ENCODE data around the gene HOXA1.

DNA sequence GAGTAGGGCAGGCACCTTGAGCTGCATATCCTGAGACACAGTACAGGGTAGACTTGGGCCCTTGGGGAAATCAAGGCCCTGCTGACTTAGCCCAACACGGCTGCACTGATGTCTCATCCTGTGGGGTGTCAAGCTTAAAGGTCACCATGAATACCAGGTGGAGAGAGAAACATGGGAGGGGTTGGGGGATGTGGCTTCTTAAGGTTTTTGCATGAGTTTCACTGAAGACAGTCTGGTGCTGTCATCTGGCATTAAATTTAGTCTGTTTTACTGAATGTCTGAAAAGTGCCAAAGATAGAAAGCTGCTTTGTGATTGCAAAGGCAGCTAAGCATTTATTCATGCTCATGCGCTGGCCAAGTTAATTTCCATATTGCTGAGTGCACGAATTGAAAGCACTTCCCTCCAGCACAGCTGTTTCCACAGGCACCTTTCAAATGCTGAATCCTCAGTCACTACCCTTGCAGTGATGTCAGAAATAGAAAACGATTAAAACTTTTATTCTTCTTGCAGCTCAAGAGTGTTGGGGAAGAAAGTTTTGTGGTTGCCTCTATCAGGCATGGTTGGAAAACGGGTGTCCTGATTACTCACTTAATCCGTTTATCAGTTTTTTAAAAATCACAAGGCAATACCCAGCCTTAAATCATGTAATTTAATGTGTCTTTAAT, 102.1 kb downstream of the OSBPL3 start:
- RRBS, result no CpG with 5 or more reads among the region's 6 CpGs

- RRBS, result no CpG with 5 or more reads among the region's 3 CpGs
These were observed 57.4 kb downstream of the OSBPL3 start for GRCh38 chr7:24922525-24922975.

DNA sequence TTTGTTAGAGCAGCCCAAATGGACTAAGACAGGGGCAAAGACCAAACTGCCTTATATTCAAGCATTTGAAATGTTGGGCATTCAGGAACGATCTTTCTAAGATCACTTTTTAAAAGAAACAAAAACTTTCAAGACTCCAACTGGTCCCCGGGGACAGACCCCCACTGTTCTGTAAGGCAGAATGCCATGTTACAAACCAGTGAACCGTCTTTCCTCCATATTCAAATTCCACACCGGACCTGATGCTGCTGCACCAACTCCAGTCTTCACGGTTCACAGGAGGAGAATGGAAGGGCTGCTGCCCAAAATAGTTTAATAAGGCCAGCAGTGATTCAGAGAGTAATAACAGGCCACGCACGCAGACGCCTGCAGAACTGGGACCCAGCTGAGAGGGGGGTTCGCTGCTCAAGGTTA, 47.2 kb downstream of the OSBPL3 start:
- RRBS, result 91% methylated on average over 3 of the region's 9 CpGs

- RRBS, result no CpG with 5 or more reads among the region's 2 CpGs
These were observed 8.0 kb downstream of the CYCS start for GRCh38 chr7:25116964-25117534.

GRCh38 chr7:25119331-25119854, 5.7 kb downstream of the CYCS start:
- RRBS, result no CpG with 5 or more reads among the region's 8 CpGs

- RRBS, result no CpG with 5 or more reads among the region's 5 CpGs
These were observed 21.4 kb upstream of the NPVF start for GRCh38 chr7:25249647-25250155.

DNA sequence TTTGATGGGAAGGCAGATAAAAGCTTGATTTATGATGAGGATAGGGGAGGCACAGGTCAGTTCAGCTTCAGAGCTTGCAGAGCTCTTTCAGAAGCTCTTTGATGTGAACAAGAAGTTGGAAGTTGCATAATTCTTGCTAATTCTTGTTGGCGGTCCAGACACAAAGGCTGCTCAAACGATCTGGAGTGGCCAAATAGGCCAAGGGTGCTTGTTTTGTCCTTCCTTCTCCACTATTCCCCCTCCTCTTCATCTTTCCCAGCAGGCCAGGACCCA, 180.0 kb upstream of the NPVF start:
- RRBS, result no CpG with 5 or more reads among the region's 2 CpGs

DNA sequence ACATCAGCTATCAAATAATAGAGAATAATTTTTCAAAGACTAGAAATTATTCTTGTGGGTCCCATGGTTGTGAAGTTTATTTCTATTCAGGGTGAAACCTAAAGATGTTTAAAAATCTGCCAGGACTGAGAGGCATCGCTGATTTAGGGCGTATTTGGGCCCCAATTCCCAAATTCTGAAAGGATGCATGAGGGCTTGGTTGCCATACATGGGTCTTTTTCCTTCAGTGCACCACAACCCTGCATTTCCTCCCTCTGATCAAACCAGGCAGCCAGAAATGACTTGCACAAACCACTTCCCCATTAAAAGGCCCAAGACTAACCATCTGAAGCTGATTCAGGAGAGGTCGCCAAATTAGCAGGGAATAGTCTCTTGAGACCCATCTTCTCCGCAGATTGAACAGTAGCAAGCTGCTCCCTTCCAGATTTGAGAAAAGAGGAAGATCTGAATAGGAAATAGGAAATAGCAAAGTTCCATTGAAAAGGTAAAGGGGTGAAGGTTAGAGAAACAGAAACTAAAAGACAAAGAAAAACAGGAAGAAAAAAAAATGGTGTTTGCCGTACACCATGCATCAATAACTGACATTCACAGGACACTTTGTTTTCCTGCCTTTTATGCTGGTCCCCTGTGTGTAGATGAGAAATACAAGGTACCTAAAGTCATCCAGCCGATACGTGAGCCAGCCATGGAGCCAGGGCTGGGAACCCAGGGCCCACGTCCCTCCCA, 268.2 kb upstream of the NPVF start:
- RRBS, result no CpG with 5 or more reads among the region's 8 CpGs

DNA sequence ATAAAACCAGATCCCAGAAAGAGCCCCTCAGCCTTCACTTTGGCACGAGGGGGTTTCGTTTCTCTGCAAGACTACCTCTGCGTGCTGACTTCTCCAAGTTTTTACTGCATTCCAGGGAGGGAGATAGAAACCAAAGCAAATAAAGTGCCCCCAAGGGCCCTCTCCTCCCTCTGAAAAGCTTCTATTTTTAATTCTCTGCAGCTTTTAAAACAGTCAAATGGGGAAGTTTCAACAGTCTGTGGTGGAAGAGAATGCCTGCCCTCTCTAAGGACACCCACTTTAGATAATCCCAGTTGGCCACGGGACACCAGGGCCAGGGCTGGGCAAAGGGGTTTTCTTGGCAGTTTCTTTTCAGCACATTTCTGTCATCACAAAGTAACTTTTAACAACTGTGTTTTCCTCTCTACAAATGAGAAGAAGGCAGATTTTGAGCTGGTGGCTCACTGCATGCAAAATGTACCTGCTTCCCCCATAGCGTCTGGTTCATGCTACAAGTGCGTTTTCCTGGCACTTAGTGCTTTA, 386.8 kb upstream of the NPVF start:
- RRBS, result no CpG with 5 or more reads among the region's 6 CpGs

- RRBS, result no CpG with 5 or more reads among the region's 10 CpGs
These were observed 392.0 kb upstream of the NPVF start for GRCh38 chr7:25620044-25620889.

DNA sequence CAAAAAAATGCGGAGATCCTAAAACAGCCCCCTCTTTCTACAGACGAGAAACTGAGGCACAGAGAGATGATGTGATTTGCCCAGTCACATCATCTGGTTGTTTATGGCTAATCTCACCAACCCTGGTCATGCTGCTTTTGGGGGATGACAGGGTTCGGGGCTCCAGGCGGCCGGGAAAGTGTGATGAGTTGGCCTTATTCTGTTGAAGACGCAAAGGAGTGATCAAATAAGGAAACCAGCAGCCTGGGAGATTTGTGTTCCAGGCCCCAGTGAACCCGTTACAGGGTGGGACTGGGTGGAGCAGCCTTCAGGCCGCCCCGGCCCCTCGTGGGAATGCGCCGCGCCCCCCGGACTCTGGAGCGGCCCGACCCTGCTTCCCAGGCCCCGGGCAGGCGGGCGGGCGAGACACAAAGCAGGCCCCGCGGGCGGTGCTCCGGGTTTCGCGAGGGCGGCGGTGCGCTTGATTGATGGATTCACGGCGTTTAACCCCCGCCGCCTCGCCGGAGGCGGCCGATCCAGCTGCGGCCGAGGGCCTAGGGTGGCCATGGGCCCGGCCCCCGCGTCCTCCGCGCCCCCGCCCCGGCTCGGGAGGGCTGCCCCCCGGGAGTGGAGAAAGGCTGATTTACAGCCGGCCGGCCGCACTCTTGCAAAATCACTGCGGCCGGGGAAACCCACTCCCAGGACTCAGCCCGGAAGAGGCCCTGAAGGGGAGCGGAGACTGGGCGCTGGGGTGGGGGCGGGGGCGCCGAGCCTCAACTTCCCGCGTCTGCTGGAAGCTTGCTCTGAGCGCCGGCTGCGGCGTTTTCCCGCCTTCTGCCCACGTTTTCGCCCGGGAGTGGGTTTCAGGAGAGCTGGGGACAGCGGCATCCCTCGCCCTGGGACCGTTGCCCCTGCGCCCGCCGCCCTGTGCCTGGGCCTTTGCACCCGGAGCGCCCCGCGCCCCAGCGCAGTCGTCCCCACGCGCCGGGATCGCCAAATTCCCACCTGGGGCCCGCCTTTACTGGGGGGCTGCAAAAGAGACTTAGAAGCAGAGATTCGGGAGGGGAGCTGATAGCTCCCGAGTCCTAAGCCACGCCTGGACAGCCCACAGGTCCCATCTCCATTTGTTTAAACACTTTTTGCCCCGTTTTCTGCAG, 299.6 kb upstream of the NFE2L3 start:
- RRBS, result 24% methylated on average over 53 of the region's 90 CpGs

DNA sequence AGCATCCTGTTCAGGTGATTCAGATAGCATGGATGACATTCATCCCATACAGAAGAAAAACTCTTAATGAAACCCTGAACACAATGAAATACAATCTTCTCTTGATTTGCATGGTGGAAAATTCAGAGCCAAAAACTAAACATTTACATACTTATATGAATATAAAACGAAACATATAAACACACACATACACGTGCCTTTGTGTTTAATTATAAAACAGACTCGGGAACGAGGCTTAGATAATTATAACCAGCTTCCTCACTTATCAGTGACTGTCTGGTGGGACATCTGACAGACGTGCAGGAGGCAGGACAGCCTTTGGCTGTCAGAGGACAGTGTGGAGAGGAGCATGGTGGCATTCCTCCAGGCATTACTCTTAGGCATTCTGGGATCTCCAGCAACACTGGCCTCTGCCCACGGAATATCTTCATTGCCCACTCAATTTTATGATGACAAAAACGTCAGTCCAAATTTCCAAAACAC, 262.3 kb upstream of the NFE2L3 start:
- RRBS, result no CpG with 5 or more reads among the region's 7 CpGs

DNA sequence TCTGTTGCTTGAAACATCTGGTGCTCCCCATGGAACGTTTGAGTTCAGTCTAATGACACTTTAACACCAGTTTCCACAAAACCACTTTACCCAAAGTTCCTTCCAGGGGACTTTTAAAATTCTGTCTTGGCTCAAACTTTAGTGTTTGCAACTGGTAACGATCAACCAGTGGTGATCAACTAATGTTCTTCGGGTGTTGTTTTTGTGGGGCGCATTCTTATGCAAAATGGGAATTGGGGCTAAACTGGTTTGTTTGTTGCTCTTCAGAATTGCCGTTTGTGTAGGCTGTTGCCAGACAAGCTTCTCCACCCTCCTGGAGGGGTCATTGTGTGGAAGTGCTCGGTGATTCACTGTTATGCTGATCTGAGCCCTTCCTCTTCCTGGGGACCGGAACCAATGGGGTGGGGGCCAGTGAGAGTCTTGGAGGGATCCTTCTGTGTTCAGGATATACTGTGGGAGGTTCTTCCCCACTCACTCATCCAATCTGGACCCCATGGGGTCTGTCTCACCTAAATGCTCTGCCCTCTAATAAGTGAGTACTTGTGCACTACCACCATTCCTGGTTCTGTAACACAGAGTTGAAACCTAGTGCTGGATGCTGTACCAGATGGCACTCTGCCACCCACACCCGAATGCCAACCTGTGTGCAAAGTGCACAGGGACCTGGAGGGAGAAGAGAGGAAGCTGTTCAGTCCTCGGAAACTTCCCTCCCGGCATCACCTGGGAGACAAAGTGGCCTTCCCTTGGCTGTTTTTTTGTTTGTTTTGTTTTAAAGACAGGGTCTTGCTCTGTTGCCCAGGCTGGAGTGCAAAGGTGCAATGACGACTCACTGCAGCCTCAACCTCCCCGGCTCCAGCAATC, 2.0 kb downstream of the NFE2L3 start:
- RRBS, result no CpG with 5 or more reads among the region's 12 CpGs

GRCh38 chr7:26185823-26186433, 14.6 kb downstream of the HNRNPA2B1 start:
- RRBS, result no CpG with 5 or more reads among the region's 1 CpG

DNA sequence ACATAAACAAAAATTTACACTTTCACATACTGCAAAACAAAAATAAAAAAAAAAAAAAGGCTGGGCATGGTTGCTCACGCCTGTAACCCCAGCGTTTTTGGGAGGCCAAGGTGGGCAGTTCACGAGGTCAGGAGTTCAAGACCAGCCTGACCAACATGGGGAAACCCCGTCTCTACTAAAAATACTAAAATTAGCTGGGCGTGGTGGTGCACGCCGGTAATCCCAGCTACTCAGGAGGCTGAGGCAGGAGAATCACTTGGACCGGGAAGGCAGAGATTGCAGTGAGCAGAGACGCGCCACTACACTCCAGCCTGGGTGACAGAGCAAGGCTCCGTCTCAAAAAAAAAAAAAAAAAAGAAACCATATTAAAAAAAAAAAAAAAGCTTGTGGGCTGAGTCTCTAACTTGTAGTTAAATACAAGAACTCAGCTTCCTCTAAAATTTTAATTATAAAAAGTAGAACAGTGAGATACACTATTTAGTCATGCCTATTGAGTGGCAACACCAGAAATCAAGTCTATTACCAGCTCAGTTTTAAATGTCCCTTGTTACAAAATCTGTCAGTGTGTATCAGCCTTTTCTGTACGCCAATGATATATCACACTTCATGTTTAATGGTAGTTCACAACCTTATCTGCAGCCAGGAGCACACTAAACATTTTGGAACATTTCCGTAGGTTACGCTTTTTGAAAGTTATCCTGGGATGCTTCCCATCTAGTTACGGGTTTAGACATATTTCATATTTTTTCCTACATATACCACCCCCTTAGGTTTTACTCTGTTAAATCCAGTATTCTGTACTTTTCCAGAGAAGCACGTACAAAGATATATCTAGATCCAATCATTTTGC, 5.6 kb downstream of the HNRNPA2B1 start:
- RRBS, result no CpG with 5 or more reads among the region's 16 CpGs

DNA sequence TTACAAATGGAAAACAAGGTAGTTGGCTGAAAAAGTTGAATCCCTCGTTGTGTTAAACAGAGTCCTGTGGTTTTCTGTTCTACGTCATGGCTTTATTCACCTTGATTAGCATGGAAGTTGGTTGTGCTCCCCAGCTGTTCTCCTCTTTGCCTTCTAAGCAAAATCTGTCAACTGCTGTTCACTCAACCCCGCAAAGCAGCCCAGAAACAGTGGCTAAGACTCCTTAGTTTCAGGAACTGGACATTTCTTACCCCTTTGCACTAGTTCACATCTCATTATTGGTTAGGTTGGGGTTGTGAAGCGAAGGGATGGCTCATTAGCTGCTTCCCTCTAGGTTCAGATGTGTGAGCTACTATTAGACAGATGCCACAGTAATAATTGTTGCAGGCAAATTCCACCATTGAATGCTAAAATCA, 129.1 kb downstream of the SNX10 start:
- RRBS, result no CpG with 5 or more reads among the region's 4 CpGs

DNA sequence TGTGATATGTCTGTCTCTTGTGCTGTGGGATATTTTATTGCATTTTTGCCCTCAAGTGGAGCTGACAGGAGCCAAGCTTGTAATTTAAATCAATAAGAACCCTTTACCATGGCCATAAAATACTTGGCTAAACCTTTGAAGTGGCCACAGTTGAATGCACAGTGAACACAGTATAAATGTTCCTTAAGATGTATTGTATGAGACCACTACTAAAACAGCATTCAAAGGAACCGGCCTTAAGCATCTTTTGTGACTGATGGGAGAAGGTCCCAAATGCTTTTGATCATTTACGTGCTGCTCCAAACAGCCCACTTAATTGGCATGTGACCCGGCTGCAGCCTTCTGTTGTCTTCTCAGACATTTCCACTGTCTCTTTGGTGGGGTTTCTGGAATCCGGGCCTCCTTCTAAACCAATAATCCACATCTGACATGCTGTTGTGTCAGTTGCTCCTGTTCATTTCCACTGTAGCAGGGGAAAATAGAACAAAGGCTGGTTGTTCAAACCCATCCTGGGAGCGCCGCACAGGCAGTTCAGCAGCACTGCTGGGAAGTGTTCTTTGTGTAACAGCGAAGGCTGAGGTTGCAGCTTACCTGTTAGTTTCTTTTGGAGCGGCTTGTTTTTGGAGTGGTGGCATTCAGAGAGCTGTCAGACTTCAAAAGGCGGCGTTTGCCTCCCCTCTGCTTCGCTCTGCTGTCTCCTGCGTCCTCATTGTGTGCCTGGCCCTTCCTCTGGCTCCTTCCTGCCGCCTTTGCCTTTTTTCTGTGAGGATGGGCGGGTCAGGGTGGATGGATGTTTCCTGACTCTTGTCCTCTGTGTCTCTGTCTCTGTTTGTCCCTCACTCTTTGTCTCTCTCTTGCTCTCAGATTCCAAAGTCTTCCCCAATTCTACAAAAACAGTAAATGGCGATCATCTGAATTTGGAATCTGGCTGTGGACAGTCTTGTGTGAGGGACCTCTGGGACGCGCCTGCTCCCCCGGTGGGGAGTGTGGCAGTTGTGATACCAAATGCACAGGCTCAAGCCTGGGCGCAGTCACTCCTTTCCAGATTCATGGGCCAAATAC, 149.4 kb downstream of the SNX10 start:
- RRBS, result 19% methylated on average over 2 of the region's 19 CpGs

DNA sequence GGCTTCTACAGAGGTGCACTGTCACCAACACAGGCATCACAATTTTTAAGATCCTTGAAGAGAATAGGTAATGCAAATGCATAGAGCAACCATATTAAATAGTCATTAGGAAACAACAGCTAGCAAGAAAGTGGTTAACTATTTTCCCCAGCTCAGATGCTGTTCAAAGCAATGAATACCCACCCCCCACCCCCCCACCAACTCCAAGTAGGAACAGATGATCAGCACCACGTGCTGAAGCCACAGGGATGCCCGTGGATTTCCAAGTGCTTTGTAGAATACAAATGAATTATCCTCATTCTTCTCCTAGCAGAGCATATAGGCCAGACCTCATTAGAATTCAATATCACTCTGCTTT, 205.8 kb downstream of the SKAP2 start:
- RRBS, result no CpG with 5 or more reads among the region's 2 CpGs

DNA sequence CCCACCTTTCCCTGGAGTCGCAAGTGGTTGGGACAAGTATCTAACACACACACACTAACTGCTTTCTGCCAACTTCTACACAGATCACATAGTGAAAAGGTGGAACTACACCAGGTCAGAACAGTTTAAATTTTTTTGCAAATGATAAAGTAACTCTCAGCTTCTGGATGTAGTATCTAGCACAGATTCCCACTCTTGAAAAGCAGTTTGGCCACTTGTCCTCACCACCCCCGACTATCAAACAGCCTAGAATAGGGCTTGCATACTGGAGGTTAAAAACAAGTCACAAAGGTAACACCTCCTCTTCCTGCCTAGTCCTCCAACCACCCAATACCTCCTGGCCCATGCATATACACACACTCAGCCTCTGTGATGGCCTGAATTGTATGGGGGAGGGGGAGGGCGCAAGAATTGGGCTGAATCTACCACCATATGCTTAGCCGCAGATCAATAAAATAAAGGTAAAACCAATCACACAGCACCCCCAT, 5.7 kb downstream of the SKAP2 start:
- RRBS, result no CpG with 5 or more reads among the region's 4 CpGs

DNA sequence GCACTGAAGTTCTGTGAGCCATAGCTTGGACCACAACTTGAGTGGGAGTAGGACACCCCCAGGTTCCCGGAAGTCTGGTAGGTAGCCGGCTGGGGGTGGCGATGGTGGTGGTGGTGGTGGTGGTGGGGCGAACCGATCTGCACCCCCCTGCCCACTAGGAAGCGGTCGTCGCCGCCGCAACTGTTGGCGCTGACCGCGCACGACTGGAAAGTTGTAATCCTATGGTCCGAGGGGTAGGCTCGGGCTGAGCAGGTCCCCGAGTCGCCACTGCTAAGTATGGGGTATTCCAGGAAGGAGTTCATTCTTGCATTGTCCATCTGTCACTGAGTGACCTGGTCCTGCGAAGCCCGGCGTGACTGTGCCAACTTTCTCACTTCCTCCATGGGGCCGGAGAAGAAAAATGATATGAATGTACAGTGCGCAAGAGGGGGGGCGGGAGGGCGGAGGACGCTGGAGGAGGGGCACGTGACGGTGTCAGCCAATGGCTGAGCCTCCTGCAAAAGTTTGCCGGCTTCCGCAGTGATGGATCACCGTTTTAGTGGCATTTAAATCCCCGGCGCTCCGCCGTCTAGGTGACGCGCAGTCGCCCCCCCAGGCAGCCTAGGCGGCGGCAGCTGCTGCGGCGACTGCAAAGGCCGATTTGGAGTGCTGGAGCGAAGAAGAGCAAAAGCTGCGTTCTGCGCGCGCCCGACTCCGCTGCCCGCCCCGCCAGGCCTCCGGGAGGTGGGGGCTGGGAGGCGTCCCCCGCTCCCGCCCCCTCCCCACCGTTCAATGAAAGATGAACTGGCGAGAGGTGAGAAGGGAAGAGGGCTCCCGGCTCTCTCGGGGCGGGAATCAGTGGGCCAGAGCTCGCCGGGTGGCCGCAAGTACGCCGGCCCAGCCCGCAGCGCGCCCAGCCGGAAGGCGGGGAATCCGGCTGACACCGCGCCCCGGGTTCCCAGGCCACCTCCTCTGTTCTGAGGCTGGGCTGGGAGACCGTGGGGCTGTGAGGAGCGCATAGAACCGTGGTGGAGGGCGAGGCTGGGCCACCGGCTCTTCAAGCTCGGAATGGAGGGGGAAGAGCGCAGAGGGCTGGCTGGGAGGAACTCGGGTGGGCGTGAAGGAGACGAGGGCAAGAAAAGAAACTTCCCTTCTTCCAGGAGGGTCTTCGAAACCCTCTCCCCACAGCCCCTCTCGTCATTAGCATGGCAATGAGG, at the start of gene HOXA1:
TSS of gene HOXA1 (minus strand) at position 405 of the 1,196 bp plus-strand sequence.
- RRBS, result 3% methylated on average over 15 of the region's 87 CpGs